Mammary microvascular endothelial cell (primary cell): Measurements from ENCODE around the gene BAIAP2.

DNA sequence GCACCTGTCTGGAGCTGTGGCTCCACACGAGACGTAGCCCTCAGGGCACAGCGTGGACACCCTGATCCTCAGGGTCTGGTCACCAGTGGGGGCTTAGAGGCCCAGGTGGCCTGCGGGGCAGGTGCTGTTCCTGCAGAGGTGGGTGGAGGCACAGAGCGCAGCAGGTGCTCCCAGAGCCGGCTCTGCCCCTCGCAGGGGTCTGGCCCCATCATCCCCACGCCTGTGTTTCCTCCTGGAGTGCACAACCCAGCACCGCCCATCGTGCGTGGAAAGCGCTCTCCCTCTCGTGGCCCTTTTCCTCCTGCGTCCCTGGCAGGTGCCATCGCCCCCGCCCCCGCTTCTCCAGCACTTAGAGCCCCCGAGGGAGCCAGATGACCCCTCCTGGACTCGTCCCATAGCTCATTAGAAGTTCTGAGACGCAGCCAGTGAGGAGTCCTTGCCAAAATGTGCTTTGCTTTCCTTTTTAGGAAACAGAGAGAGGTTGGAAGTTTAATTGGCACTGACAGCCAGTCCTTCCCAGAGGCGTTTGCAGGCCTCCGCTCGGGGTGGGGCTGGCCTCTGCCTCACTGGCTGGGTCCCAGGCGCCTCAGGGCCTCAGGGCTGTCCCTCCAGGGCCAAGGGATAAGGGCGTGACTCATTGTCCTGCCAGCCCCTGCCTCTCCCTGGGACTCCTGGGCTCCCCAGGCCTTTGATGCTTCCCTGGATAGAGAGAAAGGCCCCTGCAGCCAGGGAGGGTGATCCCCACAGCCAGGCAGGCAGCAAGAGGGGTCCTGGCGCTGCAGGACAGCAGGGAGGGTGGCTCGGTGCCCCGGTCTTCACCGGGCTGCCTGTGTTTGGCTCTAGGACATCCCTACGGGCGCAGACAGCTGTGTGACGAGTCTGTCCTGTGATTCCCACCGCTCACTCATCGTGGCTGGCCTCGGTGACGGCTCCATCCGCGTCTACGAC is 32.1 kb upstream of the CHMP6 start:
- RAMPAGE, long total RNA = no peak

DNA sequence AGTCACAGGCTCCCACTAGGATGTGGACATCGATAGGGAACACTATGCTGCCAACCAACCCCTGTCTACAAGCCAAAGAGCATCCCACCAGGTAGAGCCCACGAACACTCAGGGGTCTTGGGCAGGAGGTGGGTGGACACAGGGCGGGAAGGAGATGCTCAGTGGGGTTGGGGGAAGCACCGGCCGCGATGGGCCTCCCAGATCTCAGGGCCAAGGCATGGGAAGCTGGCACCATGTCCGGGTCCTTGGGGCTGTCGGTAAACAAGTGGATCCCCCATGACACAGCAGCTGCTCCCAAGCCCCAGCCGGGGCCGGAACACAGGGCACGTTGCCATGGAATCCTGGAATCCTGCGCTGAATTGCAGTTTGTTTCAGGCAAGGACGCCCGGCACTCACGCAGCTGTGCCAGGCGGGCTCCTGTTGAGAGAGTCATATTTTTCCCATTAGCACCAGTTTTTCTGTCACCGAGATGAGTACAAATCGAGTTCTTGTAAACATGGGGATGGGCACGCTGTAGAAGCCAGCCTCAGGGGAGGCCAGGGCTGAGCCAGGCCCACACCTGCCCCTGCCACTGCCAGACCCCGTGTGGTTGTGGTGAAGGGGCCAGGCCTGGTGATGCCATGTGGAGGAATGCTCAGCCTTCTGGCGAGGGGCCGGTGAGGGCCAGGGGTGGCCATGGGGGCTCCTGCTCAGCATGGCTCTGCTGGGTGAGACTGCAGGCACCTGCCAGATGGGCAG is 22.9 kb upstream of the CHMP6 start:
- RAMPAGE, long total RNA = no peak

- RAMPAGE, long total RNA = no peak
Observed at GRCh38 chr17:81003946-81004905, 12.6 kb downstream of the CHMP6 start.

- RAMPAGE, long total RNA = start-site peak on the plus strand at chr17:81035144-81035153, 209 and 63 reads in 2 replicates
Observed at GRCh38 chr17:81034343-81035772, at the start of gene BAIAP2. BAIAP2 (plus strand) TSS chr17:81035151.

DNA sequence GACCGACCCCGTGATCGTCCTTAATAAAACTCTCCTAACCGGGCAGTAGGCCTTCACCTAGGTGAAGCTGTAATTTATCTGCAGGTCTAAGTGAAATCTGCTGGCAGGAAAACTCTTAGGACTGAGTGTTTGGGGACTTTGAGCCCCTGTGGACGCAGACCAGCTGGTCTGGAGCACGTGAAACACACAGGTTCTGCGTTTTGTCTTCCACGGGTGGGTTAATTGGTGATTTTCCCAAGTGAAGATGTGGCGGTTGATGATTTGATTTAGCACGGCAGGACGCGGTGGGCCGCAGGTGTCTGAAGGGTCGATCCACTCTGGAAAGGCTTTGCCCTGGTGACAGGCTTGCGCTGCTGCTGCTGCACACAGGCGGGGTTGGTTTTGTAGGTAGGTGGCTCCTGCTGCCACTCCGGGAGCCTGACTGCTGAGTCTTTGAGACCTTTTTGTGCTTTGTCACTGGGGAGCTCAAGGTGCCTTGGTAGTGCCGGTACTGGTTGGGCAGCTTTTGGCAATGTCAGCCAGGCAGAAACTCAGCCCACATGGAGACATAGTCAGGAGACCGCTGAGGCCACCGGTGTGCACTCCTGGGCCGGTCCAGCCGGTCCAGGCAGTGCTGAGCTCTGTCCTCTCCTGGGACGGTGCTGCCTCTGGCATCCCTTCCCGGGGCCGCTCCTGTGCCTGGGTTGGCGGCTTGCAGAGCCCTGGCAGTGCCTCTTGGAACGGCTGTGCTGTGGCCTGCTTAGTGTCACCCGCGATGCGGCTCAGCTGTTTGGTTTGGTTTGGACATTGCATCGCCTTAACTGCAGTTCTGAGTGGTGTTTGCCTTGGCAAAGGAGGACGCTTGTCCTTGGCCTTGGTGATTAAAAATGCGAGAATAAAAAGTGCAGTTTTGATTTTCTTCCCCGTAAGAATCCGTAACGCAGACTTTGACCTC is 2.3 kb downstream of the BAIAP2 start:
- RAMPAGE, long total RNA = no peak

GRCh38 chr17:81064662-81065888 is 30.1 kb downstream of the BAIAP2 start:
- RAMPAGE, long total RNA = no peak

DNA sequence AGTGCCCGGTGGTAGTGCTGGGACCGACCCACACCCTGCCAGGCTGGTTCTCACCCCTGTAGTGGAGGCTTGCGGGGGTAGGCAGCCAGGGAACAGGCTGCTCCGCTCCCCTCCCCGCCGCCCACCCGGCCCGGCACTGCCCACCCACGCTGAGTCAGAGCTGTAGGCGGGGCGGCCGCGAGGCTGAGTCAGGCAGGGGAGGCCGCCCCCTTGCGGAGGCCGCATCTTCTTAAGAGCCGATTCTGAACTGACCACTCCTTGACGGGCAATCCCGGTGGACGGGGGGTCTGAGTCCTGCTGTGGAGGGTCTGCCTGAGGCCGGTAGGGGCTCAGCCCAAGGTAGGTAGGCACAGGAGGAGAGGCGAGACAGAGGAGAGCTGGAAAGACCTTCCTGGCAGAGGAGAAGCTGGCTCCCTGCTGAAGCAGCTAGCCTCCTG is 62.4 kb downstream of the BAIAP2 start:
- RAMPAGE, long total RNA = no peak

DNA sequence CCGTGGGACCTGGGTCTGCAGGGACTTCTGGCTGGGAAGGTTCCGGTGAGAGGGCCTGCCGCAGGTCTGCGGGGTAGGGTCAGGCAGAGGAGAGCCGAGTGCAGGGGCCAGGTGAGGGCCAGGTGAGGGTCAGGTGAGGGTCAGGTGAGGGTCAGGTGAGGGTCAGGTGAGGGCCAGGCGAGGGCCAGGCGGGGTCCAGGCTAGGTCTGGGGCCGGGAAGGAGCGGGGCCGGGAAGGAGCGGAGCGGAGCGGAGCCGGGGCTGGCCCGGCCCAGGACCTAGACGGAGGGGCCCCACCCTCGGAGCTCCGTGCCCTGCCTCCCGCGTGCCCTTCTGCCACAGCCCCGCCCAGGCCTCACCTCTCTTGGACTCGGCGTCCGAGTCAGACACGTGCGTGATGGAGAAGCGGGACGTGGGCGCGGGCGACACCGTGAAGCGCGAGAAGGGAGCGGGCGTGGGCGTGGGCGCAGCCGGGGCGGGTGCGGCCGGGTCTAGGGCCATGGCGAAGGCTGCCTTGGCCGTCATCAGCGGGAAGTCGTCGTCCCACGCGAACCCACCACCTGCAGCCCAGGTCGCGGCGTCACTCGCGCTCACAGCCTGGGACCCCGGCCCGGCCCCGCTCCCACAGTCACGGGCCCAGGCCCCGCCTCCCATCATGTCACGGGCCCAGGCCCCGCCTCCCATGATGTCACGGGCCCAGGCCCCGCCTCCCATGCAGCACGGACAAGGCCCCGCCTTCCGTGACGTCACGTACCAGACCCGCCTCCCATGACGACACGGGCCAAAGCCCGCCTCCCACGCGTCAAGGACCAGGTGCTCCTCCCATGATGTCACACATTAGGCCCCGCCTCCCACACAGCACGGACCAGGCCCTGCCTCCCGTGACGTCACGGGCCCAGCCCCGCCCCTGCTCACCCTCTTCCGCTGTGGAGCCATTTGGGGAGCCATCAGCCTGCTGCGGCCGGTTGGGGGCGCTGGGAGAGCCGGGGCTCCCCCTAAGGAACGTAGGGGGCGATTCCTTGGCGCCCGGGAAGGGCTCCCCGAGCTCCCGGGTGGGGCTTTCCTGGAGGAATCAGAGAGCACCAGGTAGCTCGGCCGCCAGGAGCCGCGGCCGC is 45.9 kb upstream of the PVALEF start:
- RAMPAGE, long total RNA = no peak

DNA sequence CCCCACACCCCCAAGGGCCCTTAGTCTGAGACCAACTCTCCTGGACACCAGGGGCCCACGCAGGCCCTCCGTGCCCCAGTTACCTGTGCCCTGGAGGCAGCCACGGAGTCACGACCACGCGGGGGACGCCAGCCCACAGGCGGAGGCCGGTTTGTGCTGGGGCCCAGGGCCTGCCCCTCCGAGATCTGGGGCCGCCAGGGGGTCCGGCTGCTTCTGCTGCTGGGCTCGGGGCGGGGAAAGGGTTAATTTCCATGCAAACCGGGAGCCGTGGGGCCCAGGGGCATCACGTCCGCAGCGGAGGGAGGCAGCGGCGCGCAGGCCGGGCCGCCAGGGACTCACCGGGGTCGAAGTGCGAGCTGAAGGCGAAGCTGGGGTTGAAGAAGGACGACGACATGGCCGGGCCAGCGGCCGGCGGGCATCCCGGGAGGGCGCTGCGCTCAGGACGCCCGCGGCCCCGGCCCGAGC is 324 bp downstream of the PVALEF start:
- RAMPAGE, long total RNA = no peak

GRCh38 chr17:81294489-81295069 is 528 bp downstream of the SLC38A10 start:
- RAMPAGE, long total RNA = no peak

DNA sequence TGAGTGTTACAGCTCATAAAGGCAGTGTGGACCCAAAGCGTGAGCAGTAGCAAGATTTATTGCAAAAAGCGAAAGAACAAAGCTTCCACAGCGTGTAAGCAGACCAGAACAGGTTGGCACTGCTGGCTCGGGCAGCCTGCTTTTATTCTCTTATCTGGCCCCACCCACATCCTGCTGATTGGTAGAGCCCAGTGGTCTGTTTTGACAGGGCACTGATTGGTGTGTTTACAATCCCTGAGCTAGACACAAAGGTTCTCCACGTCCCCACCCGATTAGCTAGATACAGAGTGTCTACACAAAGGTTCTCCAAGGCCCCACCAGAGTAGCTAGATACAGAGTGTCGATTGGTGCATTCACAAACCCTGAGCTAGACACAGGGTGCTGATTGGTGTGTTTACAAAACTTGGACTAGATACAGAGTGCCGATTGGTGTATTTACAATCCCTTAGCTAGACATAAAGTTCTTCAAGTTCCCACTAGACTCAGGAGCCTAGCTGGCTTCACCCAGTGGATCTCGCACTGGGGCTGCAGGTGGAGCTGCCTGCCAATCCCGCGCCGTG is 43.7 kb upstream of the BAHCC1 start:
- RAMPAGE, long total RNA = no peak

- RAMPAGE, long total RNA = no peak
Observed at GRCh38 chr17:81397386-81397644, 2.1 kb downstream of the BAHCC1 start.

DNA sequence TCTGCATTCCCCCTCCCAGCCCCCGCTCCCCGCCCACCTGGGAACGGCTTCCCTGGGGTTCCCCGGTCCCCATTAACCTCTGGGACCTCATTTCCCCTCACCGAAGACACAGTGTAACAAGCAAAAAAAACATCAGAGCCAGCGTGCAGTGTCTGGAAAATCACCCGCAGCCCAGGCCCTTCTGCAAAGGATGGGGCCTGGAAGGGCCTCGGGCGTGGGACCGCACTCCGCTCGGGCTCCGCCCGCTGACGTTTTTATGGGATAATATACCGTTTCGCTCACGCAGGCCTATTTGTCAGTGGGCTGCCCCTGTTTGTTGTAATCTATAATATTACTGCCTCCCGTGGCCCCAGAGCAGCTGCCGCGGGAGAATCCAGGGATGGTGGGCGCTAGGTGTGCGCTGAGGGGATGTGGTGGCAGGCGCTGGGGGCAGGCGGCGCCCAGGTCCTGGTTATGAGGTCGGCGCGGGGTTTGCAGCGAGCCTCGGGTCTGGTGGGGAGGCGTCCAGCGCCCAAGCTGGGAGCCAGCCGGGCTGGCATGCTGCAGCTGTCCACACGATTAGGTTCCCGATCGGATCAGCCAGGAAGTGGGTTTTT is 11.2 kb downstream of the BAHCC1 start:
- RAMPAGE, long total RNA = no peak

DNA sequence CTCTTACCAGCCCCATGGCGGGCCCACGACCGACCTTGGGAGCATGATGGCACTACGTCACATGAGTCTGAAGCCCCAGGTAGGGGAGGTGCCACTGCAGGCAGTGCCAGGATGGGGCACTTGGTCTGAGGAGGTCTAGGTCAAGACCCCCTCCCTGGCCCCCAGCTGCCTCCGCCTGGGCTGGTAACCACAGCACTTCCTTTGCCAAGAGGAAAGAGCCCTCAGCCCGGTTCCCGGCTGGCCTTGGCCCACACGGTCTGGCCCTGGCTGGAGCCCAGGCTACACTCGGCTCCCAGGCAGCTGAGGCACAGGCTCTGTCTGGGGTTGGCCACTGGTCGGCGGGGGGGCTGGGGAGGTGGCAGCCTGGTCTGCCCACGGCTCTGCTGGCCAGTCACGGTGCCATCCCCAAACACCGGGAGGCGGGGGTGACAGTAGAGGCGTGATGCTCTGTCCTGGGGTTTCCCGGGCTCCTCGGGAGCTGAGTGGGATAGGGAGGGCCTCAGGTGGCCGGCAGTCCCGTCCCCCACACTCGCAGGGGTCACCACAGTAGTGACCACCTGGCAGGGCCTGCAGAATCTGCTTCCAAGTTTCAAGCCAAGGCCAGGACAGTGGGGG is 25.9 kb downstream of the BAHCC1 start:
- RAMPAGE, long total RNA = no peak

GRCh38 chr17:81451483-81452078 is 56.3 kb downstream of the BAHCC1 start:
- RAMPAGE, long total RNA = no peak

DNA sequence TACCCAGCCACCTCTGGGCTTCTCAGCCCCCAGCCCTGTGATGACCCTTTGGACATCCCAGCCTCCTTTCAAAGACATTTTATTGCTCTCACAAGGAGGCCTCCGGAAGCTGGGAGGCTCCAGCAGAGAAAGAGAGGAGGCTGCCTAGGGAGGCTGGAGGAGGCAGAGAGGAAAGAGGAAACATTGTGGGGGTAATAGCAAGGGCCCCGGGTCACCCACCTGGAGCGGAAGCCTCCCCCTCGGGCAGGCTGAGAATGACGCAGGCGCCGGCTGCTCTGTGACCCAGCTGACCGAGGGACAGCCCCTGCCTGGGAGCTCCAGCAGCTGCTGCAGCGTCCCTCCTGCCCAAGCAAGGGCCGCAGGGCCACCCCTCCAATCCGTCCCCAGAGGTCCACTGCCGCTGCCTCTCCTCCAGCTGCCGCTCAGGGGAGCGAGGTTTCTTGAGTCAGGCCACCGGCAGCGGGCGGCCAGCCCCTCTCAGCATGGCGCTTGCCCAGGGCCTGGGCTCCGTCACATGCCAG is 29.4 kb downstream of the ACTG1 start:
- RAMPAGE, long total RNA = no peak

DNA sequence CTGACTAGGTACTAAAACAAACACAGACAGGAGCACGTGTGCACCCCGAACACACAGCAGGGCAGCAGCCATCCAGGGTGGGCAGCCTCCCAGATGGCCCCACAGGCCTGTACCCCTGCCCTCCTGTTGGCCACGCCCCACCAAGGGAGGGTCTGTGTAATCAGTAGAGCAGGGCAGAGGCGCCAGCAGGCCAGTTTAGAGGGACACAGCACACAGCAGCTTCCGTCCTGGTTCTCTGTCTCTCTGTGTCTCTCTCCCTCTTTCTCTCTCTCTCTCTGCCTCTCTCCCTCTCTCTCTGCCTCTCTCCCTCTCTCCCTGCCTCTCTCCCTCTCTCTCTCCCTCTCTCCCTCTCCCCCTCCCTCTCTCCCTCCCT is 21.4 kb downstream of the ACTG1 start:
- RAMPAGE, long total RNA = no peak

DNA sequence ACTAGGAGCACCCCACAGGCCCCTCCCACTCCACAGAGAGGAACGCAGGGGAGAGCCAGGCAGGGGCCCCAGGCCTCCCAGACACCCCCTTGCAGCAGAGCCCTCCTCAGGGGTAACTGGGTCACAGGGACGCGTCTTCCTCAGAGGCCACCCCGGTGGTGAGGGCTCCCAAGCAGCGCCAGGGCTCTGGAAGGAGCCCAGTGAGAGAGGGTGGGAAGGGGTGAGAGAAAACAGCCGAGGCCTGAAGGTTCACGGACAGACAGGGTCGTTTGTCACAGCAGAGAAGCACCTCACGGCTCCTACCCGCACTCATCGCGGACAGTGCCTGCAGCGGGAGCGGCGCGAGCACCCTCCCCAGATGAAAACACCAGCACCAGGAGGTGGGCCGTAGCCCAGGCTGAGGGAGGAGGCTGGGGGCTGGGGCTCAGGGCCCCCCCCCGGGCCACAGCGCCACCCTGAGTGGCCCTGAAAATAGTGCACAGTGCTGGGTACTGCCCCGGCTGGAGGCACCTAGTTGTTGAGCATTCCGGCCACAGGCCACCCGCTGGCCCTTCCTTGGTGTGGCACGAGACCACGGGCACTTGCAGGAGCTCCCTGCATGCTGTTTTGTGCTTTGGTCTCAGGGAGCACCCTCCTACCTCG is 11.6 kb downstream of the FSCN2 start:
- RAMPAGE, long total RNA = no peak

DNA sequence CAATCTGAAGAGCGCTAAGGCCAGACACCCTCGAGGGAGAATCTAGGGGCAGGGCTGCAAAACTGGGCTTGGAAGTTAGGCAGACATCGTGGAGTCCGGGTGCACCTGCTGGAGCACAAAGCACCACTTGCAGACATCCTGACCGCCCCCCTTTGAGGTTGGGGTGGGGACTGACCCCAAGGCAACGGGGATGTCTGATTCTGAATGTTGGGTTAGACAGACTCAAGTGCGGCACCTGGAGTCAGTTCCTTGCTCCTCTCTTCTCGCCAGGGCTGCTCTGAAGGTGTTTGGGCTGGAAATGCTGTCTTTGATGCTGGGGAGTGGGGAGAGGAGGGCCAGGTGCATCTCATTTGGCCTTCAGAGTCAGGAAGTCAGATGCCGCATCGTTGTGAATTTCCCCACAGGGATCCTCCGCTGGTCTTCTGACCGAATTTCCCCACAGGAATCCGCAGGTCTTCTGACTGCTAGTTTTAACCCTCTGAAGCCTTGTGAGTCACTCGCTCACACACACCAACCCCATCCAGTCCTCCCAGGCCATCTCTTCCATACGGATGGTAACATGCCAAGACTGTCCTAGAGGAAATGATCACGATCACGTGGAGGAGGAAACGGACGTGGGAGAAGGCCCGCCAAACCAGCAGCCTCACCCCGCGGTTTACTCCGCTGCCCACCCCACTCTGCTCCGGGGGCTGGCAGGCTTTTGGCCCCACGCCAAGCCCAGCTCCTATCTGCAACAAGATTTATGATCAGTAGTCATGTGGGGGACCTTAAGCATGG is 1.2 kb upstream of the FAAP100 start:
- RAMPAGE, long total RNA = no peak

GRCh38 chr17:81565016-81566143 is 13.2 kb upstream of the FAAP100 start:
- RAMPAGE, long total RNA = no peak